Tibial nerve (tissue), 3 donors: Measurements from ENCODE around the gene KRT83.

- PRO-cap, result no peak
- RAMPAGE, long total RNA, 3 experiments, result no peak in any of the 3 experiments
These were observed 16.8 kb upstream of the KRT80 start for GRCh38 chr12:52208544-52209025.

- PRO-cap, result no peak
- RAMPAGE, long total RNA, 3 experiments, result no peak in any of the 3 experiments
These were observed 2.1 kb upstream of the KRT7 start for GRCh38 chr12:52230810-52231387.

DNA sequence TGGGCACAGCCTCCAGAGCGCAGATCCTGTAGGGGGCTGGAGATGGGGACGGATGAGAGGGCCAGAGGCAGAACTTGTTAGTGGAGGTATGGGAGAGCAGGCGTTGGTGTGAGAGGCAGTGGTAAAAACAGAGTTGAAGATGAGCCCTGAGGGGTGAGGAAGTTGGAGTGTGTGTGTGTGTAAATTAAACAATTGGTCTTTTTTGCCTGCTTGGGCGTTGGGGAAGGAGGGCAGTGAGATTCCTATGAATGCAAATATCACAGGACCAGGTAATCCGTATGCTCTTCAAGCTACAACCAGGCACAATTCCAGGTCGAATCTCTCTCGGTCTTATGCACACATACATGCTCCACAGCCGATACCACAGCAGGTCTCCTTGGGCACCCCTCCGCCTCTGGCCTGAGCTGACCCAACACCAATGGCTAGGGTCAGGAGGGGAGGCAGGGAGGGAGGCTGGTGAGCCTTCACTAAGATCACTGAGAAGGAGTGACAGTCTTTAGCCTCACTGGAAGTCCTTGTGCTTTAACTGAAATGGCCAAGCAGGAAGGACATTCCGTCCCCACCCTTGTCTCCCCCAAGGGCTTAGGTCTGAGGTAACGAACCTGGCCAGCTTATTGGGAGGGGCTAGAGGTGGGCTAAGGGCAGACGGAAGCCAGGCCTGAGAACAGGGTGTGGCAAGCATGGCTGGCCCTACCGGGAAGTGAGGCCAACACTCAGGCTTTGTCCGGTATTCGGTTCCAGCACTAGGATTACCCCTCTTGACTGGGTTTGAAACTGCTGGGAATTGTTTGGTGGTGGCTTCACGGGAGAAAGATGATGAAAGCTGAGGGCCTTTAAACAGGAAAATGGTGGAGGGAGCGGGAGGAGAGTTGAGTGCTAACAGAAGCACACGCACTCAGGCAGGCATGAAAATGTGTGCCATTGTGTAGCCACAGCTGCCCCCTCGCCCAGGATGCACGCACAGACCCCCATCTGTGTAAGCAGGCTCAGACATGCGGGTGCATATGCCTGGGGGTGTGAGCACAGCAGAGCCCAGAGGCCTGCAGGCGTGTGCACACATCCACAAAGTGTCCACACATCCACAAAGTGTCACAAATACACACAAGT, 1.3 kb upstream of the KRT7 start:
- PRO-cap, result no peak
- RAMPAGE, long total RNA, 3 experiments, result no peak in any of the 3 experiments

DNA sequence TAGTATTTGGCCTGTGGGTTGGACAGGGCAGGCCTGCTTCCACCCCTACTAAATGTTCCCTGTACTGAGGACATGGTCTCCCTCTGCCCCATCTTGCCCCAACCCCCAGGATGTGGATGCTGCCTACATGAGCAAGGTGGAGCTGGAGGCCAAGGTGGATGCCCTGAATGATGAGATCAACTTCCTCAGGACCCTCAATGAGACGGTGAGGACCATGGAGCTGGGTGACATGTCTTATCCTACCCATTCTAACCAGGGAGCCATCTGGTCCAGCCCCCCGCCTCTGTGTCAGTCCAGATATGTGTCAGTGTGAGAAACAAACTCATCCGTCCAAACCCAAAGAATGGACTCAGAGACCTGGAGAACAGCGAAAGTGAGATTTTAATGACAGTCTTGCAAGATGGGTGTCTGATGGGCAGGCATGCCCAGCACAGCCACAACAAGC, 5.5 kb downstream of the KRT7 start:
- PRO-cap, result no peak
- RAMPAGE, long total RNA, 3 experiments, result no peak in any of the 3 experiments

GRCh38 chr12:52278292-52279340, 4.2 kb downstream of the KRT86 start:
- PRO-cap, result no peak
- RAMPAGE, long total RNA, 3 experiments, result no peak in any of the 3 experiments

DNA sequence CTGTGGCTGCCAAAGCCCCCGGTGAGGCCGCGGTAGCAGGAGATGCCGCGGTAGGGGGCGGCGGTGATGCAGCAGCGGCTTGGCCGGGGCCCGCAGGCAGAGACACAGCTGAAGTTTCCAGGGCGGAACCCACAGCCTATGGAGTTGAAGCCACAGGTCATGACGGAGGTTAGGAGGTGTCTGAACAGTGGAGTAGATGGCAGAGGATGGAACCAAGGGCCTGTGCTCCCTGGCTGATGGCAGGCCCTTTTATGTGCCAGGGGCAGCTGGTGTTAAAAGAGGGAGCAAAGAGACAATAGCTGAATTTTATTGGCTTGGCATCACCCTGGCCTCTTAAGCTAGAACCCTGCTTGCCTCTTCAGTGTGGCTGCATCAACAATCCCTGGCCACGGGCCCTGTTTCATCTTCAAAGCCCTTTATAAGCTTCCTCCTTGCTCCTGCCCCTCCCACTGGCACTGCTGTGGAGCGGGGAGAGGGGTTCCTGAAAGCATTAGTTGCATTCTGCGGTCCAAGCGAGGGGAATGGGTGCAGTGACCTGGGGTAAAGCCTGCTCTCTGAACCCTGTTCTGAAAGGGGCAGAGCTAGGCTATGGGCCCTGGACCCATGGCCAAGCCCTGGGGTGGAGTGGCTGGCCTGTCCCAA, at the start of gene KRT83:
TSS of gene KRT83 (minus strand) at position 224 of the 642 bp plus-strand sequence.
- PRO-cap, result no peak
- RAMPAGE, long total RNA, 3 experiments, result no peak in any of the 3 experiments

DNA sequence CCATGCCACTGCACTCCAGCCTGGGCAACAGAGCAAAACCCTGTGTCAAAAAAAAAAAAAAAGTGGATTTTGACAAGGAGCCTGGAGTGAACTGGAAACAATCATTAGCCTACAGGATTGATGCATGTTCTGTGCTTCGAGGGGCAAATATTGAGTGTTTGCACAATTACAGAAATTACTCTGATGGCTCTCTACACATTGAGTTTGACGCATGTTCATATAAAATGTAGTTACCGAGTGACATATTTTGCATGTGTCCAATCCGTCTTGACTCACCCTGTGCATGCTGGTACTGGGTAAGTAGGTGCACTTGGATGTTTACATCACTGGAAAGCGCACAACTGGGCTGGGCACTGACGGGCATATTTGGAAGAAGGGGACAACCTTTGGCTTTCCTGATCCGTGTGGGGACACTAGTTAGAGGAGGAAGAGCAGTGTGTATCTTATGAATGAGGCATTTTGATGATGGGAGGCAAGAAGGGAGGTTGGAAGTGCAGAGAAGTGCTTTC, 4.9 kb upstream of the KRT6A start:
- PRO-cap, result no peak
- RAMPAGE, long total RNA, 3 experiments, result no peak in any of the 3 experiments

DNA sequence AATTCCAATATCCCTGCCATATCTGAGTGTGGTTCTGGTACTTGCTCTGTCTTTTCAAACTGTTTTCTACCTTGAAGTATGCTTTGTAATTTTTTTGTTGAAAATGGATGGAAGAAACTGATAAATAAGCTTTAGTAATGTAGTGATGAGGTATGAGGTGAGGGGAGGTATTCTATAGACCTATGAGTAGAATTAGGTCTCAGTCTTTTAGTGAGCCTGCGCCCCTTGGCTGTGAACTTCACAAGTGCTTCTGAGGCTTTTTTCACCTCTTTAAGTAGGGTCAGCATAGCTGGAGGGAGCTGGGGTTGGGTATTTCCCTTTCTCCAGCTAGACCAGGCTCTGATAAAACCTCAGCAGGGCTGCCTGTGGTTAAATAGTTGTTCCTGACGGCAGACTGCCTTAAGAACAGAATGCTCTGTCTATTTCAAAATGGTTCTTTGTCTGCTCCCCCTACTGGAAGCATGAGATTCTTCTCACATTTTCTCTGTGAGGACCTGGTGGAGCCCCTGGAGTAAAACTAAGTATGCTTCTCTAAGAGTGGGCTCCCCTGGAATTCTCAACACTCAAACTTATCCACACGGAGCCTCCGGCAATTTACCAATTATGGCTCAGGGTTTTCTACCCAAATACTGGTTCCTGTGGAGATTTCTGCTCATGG, 13.2 kb downstream of the KRT5 start:
- PRO-cap, result no peak
- RAMPAGE, long total RNA, 3 experiments, result no peak in any of the 3 experiments

- PRO-cap, result no peak
- RAMPAGE, long total RNA, 3 experiments, result no peak in any of the 3 experiments
These were observed 12.4 kb upstream of the KRT74 start for GRCh38 chr12:52585878-52586582.

- PRO-cap, result no peak
- RAMPAGE, long total RNA, 3 experiments, result no peak in any of the 3 experiments
These were observed 6.4 kb downstream of the KRT2 start for GRCh38 chr12:52645250-52646343.

- PRO-cap, result no peak
- RAMPAGE, long total RNA, 3 experiments, result no peak in any of the 3 experiments
These were observed 24.2 kb upstream of the KRT78 start for GRCh38 chr12:52872876-52873435.

- PRO-cap, result no peak
- RAMPAGE, long total RNA, 3 experiments, result no peak in any of the 3 experiments
These were observed 5.4 kb downstream of the KRT8 start for GRCh38 chr12:52899531-52899819.

GRCh38 chr12:52925750-52926723, 21.2 kb upstream of the KRT8 start:
- PRO-cap, result no peak
- RAMPAGE, long total RNA, 3 experiments, result no peak in any of the 3 experiments

DNA sequence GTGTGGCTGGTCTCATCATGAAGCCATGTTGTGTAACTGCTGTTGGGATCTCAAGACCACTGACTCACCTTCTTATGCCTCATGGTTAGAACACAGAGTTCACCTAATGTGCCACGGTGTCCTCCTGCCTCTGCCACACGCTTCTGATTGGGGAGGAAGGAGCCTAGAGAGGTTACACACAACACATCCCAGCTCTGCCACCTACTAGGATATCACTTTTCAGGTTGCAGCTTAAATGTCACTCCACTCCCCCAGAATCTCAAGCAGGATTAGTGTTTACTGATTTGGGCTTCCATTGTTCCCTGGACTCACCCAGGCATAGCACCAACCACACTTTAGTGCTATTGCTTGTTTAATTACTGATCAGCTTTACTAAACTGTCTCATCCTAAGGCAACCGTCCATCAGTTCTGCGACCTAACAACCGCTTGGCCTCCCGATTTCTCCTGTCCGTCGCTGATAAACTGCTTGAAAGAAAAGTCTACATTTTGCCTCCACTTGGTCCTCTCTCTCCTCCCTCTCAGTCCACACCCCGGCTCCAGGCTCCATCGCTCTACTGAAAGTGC, 6.1 kb upstream of the KRT18 start:
- PRO-cap, result no peak
- RAMPAGE, long total RNA, 3 experiments, result no peak in any of the 3 experiments

DNA sequence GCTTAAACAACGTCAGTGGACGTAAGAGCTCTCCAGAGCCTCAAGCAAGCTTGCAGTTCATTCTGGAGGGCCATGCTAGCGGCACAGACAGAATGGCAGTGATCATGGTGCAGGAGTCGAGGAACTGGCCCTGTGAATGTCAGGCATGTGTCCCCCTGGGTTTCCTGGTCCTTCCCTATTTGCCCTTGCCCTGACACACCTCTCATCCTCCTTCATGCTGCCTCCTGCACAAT, 25.2 kb upstream of the EIF4B start:
- PRO-cap, result no peak
- RAMPAGE, long total RNA, 3 experiments, result no peak in any of the 3 experiments

DNA sequence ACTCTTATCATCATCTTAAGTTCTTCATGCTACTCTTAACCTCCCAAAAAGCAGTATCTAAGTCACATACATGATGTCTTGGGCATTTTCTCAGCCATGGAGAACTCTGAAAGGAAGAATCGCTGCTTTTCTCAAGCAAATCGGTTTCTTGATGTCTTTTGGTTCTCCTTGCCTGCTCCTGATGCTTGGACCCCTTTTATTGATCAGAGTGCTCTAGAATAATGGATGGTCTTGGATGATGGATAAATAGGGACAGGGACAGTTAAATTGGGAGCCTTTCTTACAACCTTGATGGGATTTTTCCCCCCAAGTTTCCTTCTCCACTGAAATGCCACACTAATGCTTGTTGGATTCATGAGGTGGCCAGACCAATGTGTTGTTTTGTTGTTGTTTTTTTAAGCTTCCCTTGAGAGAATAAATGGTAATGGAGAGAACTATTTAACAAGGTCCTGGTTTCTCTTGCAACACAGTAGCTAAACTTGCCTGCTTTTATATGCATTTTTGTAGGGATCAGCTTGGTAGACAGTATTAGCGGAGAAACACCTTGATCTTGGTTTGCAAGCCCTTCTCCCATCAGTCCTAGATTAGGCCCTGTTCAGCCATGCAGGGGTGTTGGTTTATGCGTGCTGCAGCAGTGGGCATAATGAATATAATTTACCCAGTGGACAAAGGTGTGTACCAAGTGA, 8.6 kb upstream of the TNS2 start:
- PRO-cap, result no peak
- RAMPAGE, long total RNA, 3 experiments, result no peak in any of the 3 experiments

- PRO-cap, result no peak
- RAMPAGE, long total RNA, 3 experiments, result no peak in any of the 3 experiments
These were observed 1.8 kb upstream of the TNS2 start for GRCh38 chr12:53048079-53048466.

- PRO-cap, result unidirectional peak, plus-strand start at chr12:53048613; unidirectional peak, plus-strand start at chr12:53049189
- RAMPAGE, long total RNA, 3 experiments, result start-site peak on the plus strand in 3 of 3 experiments, at chr12:53049185-53049229 at its widest, 185 to 747 reads per replicate
These were observed 1.2 kb upstream of the TNS2 start for GRCh38 chr12:53048467-53049344.

- PRO-cap, result no peak
- RAMPAGE, long total RNA, 3 experiments, result no peak in any of the 3 experiments
These were observed 7.3 kb upstream of the ITGB7 start for GRCh38 chr12:53214073-53215055.

DNA sequence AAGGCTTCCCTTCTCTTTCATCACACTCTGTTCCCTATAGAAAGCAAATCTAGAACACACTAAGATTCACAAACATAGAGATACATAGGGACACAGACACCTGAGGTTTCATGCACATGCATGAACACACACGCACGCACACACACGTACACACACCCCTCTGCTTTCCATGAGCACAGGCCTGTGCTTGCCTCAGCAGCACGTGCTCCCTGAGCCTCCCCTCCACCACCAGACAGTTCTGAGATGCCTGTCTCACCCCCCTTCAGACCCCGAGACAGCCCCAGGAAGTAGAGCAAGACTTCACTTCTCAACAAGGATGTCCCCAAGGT, 8.1 kb downstream of the RARG start:
- PRO-cap, result no peak
- RAMPAGE, long total RNA, 3 experiments, result no peak in any of the 3 experiments